Vein endothelial cell (primary cell): ENCODE data around the genes COX7A1, ZNF793 and ZNF573.

DNA sequence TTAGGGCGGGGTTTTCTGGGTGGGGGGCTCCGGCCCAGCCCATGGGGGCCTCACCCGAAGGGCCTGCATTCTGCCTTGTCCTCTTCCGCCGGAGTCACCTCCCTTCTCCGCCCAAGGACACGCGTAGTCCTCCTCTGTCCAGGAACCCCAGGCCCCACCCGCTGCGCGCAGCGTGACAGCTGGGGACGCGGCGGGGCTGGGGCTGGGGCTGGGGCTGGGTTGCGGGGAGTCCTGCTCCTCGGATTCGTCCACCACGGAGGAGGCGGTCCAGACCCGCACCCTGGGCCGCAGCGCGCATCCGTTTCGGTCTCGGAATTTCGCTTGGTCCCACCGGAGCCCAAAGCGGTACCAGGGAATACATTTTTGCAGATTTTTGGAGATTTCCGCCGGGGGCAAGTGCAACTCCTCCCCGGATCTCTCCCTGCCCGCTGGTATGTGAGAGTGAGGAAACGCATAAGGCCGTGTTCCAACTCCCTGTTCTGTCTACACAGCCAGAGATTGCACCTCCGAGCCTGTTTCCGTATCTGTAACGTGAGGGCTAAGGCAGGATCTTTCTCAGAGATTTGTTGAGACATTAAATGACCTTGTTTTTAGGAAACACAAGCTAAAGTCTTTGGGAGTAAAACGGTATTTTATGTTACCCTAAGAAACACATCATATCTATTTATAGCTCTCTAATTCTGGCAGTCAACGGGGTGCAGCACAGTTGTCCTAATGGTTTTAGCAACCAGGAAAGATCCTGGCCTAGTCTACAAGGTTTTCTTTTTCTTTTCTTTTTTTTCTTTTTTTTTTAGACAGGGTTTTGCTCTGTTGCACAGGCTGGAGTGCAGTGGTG lies at the start of gene COX7A1:
COX7A1 (minus strand) TSS at position 109 of the 835 bp plus-strand sequence.
- CAGE, long polyA plus RNA: no peak

DNA sequence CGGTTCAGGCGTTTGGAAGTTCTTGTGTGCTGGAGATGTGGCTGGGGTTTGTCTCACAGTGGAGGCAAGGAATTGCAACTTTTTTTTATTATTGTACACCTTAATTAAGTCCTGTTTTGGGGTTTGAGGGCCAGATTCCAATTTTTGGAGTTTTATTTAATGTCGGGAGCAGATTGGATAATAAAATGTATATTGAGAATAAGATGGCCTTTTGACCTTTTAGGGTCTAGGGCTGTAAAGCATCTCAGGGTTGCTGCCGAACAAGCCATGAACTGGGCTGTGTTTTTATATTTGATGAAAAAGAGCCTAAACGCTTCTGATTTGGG lies 6.6 kb upstream of the COX7A1 start:
- CAGE, long polyA plus RNA: no peak

DNA sequence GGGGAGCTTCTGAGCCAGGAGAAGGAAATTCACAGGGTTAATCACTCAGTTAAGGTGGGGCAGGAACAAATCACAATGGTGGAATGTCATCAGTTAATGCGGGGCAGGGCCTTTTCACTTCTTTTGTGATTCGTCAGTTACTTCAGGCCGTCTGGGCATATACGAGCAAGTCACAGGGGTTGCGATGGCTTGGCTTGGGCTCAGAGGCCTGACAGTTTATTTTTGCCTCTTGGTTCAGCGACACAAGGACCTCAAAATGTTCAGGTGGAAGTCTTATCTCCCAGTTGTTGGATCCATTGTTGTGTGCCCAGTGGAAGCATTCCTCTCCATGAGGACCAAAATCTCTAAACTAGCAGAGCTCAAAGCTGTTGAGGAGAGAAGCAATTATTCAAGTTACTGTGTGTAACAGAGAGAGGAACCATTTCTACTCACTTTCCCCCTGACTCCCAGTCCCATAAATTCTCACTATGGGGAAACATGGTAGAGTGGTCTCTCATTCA lies 8.6 kb upstream of the COX7A1 start:
- CAGE, long polyA plus RNA: no peak

GRCh38 chr19:36169195-36169784 lies 17.0 kb upstream of the COX7A1 start:
- CAGE, long polyA plus RNA: no peak

DNA sequence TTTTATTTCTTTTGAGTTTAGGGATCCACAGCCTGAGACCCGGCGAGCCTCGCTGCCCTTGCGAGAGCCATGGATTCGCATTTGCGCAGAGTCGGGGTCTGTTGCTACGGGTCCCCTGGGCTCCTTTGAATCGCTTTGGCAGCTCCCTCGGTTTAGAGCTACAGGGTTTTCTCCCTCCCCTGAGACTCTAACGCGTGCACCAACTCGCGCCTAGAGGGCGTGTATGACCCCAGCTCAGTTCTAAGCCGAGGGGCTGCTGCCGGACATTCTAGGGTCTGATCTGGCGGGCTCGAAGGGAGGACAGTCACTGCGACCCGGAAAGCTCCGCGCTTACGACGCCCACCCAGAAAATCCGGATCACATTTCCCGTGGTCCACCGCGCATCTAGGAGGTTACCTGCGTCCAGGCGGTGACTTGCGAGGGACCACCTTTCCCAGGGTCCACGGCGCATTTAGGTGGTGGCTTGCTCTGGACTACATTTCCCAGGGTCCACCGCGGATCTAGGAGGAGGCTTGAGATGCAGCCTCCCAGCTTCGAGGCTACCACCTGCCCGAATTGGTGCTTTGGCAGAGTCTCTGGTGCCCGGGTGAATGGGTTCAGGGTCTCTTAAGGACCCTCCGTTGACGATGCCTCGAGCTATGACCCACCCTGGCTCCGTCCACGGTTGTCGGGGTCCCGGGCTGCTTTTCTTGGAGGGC lies 30.3 kb downstream of the ZNF146 start:
- CAGE, long polyA plus RNA: no peak

- CAGE, long polyA plus RNA: no peak
These were observed 42.6 kb downstream of the ZNF146 start for GRCh38 chr19:36257233-36258098.

DNA sequence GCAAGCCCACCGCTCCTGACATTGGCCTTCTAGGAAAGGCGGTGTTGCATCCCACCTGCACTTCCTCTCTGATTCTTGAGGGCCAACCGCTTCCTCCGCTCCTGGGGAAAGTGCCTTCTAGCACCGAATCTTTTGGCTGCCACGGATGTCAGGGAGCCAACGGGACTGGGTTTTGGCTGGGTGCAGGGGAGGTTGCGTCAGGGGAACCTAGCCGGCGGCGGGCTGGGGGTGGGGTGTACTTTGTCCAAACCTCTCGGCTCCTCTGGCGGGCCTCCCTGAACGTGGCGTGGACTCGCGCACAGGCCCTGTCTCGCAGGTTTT lies 58.1 kb downstream of the ZNF146 start:
- CAGE, long polyA plus RNA: no peak

- CAGE, long polyA plus RNA: no peak
These were observed 41.8 kb downstream of the ZFP14 start for GRCh38 chr19:36337212-36337623.

GRCh38 chr19:36392236-36392591 lies 13.2 kb upstream of the ZFP14 start:
- CAGE, long polyA plus RNA: no peak

GRCh38 chr19:36746037-36746524 lies 26.5 kb downstream of the ZNF850 start:
- CAGE, long polyA plus RNA: no peak

DNA sequence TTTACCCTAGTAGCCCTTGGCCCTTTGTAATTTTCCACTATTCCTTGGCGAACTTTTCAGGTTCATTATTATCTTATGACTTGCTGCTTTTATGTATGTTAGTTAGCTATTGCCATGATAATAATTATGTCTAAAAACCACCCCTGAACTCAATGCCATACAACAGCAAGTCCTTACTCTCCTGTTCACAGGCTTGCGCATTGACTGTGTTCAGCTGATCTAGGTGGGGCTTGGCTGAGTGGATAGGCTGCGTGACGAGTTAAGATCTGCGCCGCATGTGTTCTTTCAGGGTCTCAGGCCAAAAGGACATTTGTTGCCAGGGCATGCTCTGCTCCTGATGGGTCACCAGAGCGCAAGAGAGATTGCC lies 790 bp downstream of the ZNF568 start:
- CAGE, long polyA plus RNA: no peak

- CAGE, long polyA plus RNA: no peak
These were observed 57.2 kb downstream of the ZNF568 start for GRCh38 chr19:36972944-36974196.

DNA sequence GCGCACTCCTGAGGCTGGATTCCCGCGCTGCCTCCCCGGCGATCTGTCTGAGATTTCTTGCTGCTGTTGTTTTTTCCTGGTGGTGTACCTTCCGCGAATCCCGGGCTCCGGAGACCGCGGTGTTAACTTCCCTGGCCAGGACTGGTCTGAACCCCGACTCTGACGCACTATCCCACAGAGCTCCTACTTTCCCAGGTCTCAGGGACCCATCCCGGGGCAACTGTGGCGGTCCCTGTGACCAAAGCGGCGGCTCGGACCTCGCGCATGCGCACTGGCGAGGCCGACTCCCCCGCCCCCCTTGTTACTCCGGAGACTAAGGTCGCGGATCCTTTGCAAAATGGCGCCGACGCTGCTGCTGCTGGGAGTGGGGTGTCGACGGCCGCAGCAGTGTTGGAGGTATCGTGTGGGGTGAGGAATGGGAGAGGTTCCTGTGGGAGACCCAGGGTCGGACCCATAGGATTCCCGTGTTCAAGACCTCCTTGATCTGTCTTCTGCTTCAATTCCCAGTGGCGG lies 30.3 kb upstream of the ZNF875 start:
- CAGE, long polyA plus RNA: no peak

DNA sequence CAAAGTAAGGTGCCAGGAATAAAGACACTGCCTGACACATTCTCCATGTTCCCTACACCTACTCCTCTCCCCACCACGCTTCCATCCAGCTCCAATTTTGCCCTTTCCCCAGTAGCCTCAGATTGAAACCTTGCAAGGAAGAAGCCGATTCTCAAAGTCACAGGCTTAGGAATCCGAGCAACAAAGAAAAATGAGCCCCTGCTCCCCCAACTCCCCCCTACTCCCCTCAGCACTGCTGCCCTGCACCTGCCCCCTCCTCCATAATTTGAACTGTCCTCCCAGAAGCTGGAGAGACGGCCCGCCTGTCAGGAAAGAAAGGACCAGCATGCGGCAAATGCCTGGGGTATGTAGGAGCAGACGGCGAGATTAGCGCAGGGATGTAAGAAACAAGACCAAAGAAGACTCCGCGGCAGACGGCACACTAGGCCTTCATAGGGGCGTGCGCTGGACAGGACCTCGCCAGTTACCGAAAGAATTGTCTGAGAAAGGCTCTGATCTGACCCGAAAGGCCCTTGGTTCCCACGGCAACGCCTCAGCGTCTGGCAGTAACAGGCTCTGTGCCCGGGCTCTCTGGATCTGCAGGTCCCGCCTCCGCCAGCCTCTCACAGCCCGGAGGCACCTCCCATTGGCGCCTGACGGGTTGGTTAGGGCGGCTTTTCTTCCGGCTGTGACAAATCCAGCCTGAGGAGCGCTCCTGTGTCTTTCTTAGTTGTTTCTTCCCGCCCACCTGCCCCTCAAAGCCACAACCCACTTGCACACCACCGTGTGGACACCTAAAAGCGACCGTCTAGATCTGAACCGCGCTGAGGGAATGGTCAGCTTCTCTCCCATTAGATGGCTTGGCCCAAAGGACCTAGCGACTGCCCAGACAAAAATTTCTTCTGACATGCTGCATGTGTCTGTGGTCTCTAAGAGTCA lies 21.9 kb upstream of the ZNF875 start:
- CAGE, long polyA plus RNA: no peak

GRCh38 chr19:37506669-37507361 lies at the start of gene ZNF793:
Gene ZNF793 (plus strand): TSS chr19:37506939.
- CAGE, long polyA plus RNA: no peak

GRCh38 chr19:37691609-37692543 lies 27.7 kb downstream of the ZNF607 start:
- CAGE, long polyA plus RNA: no peak

- CAGE, long polyA plus RNA: no peak
These were observed at the start of gene ZNF573 for GRCh38 chr19:37778893-37780169. Gene ZNF573 (minus strand): TSS chr19:37779586.

DNA sequence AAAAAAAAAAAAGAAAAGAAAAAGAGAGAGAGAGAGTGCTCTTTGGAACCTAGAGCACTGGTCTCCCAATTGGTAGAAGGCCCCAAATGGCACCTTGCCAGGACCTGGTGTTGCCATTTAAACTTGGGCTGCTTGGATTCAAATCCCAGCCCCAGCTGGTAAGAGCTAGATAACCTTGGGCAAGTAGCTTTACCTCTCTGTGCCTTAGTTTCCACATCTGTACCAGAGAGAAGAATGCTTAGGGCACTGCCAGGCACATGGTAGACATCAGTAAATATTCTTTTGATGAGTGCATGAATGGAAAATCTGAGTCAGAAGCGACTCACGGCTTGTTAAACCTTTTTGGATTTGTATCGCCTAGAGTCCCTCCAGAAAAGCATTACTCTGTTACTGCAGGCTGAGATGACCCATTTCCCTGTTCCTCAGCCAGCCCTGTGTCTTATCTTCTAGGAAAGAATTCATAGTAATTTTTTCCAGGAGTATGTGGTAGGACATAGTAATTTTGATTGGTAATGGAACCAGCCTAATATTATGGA lies 90.9 kb downstream of the SIPA1L3 start:
- CAGE, long polyA plus RNA: no peak

DNA sequence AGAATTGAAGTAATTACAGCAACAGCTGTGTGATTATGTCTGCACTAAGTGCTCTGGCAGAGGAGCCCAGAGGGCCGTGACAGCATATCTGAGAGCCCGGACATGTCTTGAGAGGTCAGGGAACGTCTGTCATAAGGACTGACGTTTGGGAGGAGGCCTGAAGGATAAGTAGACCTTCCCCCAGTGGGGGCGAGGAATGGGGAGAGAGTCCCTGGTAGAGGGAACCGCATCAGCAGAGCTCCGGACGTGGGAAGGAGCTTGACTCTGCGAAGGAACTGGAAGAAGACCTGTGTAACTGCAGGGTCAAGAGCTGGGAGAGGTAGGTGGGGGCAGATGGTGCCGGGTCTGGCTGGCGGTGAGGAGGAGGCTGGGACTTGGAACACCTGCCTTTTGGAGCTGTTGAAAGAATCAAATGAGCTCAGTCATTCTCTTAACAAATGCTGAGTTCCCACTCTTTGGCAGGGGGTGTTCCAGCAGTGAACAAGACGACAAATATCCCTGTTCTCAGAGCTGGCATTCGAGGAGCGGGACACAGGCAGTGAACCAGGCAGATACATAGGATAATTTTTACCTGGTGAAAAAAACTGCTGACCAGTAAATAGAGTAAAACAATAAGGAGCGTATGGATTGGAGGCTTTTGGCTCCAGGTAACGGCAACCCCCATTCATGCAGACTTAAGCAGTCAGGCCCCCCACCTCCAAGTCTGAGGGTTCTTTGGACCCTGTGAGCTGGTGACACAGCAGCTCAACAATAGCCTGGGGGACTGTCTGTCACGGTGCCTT lies 130.3 kb downstream of the SIPA1L3 start:
- CAGE, long polyA plus RNA: no peak

- CAGE, long polyA plus RNA: no peak
These were observed 148.3 kb downstream of the SIPA1L3 start for GRCh38 chr19:38055129-38055863.